Astrocyte (in vitro differentiated cells and primary cell): ENCODE measurements around a stretch of chr2.

DNA sequence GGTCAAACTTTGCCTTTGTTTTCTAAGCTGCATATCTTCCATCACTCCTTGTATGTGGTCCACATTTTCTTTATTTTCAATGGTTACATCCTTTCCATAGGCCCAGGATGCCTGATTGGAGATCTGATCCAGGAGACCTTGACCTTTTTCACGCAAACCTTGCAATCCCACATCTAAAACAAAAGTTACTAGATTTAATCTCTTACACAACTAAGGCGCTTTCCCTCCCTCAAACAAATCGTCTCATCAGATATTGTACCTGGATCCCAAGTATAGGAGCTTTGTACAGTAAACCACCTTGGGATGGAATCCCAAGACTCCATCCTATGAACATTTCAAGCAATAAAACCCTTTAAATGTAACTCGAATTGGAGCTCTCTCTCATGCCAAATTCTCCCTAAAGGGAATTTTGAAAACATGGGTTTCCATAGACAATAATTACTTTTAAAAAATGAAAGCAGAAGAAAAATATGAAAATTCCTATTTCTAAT lies 71.9 kb upstream of the CCDC141 start:
- PRO-cap: no peak
- RRBS, 2 experiments: no CpG with 5 or more reads among the region's 4 CpGs

- PRO-cap: no peak
- RRBS, 2 experiments: no CpG with 5 or more reads among the region's 5 CpGs
These were observed 29.0 kb downstream of the SESTD1 start for GRCh38 chr2:179235569-179236156.

DNA sequence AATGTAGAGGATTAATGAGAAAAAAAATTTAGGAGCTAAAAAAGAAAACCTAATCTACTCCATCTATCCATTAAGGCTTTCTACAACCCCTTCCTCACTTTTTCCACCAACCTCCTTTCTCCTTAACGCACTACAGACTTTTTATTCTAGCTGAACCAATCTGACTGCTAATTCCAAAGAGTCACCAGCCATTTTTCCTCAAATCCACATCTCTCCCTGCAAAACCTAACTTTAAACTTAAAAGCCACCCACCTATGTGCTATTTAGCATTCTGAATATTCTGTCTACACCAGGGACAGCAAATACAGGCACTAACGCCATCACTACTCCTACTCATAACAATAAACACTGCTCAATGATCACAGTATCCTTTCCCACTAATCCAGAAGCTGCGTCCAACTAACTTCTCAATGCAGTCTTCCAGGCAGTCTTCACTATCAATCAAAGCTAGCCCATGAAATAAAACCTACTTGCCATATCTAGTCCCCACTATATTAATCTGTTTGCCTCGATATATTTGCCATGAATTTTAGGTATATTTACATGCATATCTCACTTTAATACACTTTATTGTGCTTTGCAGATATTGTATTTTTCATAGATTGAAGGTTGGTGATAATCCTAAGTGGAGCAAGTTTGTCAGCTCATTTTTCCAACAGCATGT lies 10.3 kb downstream of the SESTD1 start:
- PRO-cap: no peak
- RRBS, 2 experiments: no CpG with 5 or more reads among the region's 4 CpGs

GRCh38 chr2:180057301-180057626 lies 50.2 kb upstream of the CWC22 start:
- PRO-cap: no peak
- RRBS, 2 experiments: no CpG with 5 or more reads among the region's 5 CpGs

DNA sequence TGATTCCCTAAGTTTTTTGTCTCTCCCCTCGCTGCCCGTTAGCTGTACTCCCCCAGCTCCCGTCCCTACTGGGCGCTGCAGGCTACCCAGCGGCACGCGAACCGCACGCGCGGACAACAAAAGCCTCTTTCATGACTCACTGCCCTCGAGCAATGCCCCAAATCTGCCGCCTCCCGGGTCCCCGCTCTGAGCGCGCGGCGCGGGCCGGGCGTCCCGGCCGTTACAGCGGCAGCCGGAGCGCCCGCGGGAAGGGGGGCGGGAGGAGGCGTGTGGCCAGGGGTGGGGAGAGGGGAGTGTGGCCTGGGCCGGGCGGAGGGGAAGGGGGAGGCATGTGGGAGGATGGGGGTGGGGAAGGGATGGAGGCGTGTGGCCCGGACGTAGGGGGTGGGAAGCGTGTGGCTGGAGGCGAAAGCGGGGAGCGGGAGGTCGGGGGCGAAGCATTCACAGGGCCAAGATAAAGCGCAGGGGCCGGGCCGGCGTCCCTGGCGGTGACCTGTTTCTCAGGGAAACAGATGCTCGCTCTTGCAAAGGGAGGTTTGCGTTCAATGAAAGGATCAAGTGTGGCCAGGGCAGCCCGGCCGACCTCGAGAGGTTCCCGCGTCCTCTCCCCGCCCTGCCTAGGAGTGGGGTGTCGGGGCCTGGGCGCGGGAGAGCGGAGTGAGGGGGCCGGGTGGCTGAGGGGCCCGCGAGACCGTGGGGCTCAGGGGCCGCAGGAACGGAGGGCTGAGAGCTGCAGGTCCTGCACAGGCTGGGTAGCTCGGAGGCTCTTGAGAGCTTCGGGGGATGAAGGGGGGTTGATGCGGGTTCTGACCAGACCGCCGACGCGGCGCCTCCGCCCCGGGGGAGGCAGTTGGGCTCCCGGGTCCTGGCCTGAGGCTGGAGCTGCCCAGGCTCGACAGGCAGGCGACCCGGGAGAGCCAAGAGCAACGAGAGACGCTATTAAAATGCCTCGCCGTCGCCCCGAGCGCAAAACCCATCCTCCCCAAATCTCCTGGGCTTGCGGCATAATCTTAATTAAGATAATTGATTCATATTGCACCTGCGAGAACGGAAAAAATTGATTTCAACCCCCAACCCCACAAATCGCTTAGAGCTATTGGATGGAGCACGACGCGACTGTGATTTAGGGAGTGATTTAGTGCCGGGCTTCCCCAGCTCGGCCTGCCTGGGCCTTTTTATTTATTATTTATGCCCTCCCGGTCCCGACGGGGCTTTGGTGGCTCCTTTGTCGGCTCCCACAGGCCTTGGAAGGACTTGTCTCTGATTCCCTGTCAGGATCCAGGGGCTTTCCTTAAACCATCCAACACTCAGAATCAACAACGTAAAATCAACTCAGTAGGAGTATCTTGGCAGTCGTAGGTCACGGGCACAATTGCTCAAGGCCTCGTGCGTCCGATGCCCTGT lies 3.7 kb upstream of the NEUROD1 start:
- PRO-cap: no peak
- RRBS, 2 experiments: 2 to 4% methylated on average over 31 to 43 of the region's 105 CpGs

DNA sequence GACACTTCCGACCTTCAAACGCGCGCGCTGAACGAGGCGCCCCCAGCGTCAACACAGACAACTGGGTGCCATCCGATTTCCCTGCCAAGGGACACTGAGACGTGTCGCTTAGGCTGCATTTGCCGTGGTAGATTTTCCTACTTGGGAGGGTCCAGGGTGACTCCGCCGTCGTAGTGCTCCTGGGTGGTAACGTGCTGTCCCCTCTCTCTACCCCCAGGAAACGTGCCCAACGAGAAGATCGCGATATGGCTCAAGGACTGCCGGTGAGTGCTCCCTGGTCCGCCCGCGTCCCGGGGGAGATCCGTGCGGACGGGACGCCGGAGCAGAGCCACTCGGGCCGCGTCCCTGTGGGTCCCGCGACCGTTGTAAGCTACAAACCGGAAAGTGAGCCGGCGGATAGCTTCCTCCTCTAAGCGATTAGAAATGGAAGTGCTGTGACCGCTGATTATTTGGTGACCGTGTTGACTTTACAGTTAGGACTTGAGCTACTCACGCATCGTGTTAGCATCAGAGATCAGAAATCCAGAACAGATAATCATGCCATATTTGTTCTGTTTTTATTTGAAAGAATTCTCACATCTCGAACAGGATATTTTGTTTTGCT lies 970 bp downstream of the ITPRID2 start:
- PRO-cap: unidirectional peak, minus-strand start at position 367 of the sequence
- RRBS, 2 experiments: under 1 to 2% methylated on average over 8 of the region's 45 CpGs

GRCh38 chr2:181911662-181912186 lies 20.2 kb downstream of the ITPRID2 start:
- PRO-cap: no peak
- RRBS, 2 experiments: no CpG with 5 or more reads among the region's 3 CpGs

DNA sequence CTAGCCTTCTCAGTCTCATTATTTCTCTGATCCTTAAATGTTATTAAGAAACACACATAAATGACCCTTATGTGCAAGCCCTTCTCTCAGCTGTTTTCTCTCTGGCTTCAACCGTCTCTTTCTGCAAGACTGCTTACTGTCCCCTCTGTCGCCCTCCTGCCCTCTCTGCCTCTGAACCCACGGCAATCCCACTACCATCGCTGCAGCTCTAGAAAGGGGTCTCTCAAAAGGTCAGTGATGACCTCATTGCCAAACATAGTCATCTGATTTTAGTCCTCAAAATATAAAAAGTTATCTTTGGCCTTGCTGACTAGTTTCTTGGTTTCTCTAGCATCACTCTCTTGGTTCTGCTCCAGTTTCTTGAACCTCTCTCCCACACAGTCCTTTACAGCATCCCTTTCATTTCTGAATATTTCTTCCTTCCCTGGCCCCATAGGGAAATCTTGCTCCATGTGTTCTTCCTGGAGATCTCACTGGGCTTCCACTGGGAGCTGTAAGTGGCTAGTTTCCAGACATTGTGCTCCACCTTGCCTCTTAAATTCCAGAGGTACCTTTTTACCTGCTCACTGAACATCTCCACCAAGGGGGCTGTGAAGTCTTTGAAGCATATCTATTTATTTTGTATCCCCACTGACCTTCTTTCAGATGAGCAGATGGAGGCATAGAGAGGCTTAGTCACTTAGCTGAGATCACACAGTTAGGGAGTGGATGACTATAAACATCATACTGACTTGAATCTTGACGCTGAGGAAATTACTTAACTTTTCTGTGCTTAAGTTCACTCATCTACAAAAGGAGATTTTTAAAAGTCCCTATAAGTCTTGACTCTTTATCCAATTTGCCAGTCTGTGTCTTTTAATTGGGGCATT lies 96.1 kb downstream of the PDE1A start:
- PRO-cap: no peak
- RRBS, 2 experiments: no CpG with 5 or more reads among the region's 5 CpGs

DNA sequence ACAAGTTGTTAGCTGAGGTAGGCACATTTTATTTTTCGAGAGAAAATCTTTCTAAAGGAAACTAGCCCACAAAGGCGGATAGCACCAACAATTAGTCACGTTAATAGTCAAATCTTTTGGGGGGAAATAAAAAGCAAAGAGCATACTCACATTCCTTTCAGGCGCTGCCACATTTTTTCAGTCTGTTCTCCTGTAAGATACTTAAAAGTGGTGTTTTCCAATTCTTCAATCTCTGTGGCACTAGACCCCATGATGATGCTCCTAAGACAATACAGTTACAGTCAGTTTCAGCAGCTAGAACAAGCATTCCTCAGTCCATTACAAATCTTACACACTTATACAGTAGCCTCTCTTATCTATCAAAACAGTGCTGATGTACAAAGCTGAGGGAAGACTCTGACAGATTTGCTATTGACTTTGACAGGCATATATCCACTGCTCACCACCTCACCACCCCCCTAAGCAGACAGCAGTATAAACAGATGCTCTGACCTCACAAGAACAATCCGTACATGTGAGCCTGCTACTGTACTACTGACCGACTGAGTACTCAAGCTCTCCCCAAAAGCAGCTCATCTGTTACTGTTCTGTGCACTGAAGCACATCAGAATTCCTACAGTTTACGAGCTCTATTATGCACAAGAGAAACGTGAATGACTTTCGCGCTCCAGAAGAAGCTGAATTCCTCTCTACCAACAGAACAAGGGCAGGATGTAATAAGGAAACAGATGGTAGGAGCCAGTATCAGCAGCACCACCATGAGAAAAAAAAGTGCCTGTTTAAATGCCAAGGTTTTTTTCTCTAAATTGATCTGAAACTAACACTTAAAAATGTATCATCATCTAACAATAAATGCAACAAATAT lies 95.5 kb upstream of the PDE1A start:
- PRO-cap: no peak
- RRBS, 2 experiments: no CpG with 5 or more reads among the region's 10 CpGs

GRCh38 chr2:182952532-182953344 lies 85.5 kb downstream of the NCKAP1 start:
- PRO-cap: no peak
- RRBS, 2 experiments: no CpG with 5 or more reads among the region's 8 CpGs

- PRO-cap: no peak
- RRBS, 2 experiments: no CpG with 5 or more reads among the region's 3 CpGs
These were observed 98.5 kb downstream of the NUP35 start for GRCh38 chr2:183222744-183223092.

DNA sequence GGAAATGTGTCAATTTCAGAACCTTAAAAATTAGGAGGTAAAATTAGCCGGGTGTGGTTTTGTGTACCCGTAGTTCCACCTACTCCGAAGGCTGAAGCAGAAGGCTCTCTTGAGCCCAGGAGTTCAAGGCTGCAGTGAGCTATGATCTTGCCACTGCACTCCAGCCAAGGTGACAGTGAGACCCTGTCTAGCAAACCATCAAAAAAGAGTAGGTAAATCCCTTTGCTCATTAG lies 61.5 kb downstream of the ZNF804A start:
- PRO-cap: no peak
- RRBS, 2 experiments: no CpG with 5 or more reads among the region's 3 CpGs

GRCh38 chr2:184972767-184973096 lies 374.4 kb downstream of the ZNF804A start:
- PRO-cap: no peak
- RRBS, 2 experiments: no CpG with 5 or more reads among the region's 3 CpGs

DNA sequence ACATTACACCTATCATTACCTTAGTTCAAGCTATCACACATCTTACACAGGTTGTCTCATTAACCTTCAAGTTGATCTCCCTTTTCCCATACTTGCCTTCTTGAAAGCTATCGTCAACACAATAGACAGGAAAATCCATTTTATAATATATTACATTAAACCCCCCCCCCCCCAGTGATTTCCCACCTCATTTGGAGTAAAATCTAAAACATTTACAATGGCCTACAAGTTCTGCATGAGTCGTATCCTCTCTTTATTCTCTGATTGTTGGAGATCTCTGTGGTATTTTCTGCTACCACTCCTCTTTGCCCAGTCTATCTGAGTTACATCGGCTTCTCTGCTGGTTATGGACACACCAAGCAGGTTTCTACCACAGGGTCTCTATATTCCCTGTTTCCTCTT lies 79.4 kb upstream of the ZC3H15 start:
- PRO-cap: no peak
- RRBS, 2 experiments: no CpG with 5 or more reads among the region's 3 CpGs

- PRO-cap: no peak
- RRBS, 2 experiments: under 1 to 2% methylated on average over 5 of the region's 33 CpGs
These were observed 422 bp downstream of the ZC3H15 start for GRCh38 chr2:186486410-186486954.

DNA sequence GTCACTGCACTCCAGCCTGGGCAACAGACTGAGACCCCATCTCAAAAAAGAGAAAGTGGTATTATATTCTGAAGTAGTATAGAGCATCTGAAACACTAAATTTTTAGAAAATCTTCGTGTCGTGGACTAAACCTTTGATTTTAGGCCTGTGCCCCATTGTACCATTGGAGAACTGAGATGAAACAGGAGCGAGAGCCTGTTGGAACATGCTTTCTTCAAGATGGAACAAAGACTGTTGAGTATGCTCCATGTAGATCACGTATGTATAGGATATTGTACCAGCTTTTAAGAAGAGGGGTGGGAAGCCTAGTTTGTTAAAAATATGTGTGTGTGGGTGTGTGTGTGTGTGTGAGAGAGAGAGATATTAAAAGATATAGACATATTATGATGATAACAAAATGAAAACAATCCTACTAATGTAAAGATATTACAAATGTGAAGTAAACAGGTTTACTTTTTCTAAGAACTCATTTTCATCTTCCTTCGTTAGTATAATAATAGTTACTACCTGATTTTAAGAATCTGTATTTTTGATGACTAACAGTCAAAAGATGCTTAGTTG lies 35.6 kb downstream of the ITGAV start:
- PRO-cap: no peak
- RRBS, 2 experiments: no CpG with 5 or more reads among the region's 5 CpGs

DNA sequence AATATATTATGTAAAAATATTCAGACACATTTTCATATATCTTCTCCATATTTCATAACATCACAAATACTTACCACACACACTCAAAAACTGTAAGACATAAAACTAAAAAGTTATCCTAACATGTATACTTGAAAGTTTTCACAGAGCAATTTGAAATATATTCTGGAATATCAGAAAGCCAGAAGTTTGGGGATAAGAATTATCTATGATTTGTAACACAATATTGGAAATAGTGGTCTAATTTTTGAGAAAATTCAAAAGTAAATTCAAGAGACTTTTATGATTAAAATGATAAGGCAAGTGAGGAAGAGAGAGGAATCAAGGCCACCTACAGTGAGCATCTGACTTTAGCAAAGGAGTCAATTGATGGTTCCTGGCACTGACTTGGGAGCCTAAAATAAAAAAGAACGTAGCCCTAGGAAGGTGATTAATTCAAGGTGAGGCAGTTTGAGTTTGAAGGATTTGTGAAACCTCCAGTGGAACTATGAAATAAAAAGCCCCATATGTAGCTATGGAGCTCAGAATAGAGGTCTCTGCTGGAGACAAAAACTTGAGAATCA lies 13.1 kb downstream of the TFPI start:
- PRO-cap: no peak
- RRBS, 2 experiments: no CpG with 5 or more reads among the region's 1 CpG

DNA sequence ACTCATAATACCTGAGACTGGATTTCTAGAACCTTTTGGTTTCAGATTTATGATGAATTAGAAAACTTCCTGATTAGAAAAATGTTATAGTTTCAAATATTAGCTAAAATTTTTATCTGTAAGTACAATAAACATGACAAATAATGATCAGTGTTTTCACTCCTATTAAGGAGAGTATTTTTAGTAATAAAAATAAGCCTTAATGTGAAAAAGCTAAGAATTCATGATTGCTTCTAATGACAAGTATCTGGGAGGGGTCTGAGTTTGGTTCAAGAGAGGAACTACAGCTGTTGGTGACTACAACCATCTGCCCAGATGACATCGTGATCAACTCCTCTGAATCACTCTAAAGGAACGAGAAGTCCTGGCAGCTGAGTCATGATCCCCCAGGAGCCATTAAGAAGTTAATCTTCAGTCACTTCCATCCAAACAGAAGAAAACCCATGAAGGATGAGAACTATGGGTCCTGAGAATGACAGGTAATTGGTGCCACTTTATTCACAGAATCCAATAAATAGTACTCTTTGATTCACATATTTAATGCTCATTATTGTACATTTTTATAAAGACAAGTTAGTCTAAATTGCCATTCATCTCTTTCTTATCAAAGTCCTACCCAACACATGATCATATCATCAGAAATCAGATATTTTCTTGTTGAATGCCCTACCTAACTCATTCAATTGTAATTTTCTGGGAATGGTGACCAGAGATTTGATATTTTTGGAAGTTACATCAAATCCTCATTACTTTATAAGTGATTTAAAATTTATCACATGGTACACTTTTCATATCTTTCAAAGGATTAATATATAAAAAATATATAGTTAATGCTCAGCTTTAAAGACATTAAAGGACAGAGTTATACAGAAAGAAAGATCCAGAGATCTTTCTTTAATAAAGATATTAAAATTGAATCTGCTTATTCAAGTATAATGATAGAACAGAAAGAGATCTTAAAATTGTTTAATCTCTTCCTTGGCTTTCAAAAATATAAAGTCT lies 6.7 kb downstream of the TFPI start:
- PRO-cap: bidirectional peak, plus-strand start at position 428 of the sequence, minus-strand start at position 266 of the sequence
- RRBS, 2 experiments: no CpG with 5 or more reads among the region's 2 CpGs

- PRO-cap: no peak
- RRBS, 2 experiments: no CpG with 5 or more reads among the region's 6 CpGs
These were observed 256.9 kb upstream of the GULP1 start for GRCh38 chr2:188034804-188035091.

GRCh38 chr2:188292199-188292304 lies 378 bp downstream of the GULP1 start:
- PRO-cap: no peak
- RRBS, 2 experiments: no CpG with 5 or more reads among the region's 8 CpGs